Skeletal muscle cell (primary cell): ENCODE results near the genes PLTP and PCIF1.

- RRBS: 88% methylated on average over 2 of the region's 8 CpGs
These were observed 22.1 kb upstream of the WFDC2 start for GRCh38 chr20:45447512-45447869.

DNA sequence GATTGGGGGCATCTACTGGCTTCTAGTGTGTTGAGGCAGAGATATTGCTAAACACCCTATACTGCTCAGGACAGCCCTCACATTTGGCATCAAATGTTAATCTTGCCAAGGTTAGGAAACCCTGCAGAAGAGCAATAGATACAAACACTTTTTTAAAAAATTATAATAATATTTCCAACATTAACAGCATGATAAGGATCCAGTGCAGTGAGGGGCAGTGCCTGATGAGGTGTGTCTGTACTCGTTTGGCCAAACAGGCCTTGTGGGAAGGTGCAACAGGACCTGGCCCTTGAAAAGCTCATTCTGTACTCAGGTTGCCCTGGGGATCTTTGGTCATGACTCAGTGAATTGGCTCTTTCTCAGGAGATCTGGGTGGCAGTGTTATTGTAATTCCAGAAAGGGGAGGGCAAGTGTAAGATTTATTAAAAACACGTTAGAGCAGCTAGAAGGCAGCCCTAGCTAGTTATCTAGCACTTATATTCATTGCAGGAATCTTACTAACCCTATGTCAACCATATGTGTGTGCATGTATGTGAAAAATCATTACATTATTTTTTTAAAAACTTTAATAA lies 2.8 kb upstream of the SPINT3 start:
- RRBS: no CpG with 5 or more reads among the region's 2 CpGs

DNA sequence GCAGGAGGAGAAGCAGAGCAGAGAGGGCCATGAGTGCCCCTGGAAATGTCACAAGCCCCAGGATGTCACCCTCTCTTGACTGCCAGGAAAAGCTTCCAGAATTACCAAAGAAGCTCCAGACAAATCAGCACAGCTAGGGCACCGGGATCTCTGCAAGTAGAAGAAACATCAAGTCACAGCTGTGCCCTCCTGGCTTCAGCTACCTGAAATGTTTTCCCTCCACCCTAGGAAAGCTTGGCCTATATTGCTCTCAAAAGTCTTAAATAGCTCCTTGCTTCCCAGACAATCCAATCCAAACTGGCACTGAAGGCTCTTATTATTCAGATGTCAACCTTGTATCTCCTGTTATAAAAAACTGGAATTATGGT lies 17.4 kb downstream of the WFDC3 start:
- RRBS: no CpG with 5 or more reads among the region's 1 CpG

DNA sequence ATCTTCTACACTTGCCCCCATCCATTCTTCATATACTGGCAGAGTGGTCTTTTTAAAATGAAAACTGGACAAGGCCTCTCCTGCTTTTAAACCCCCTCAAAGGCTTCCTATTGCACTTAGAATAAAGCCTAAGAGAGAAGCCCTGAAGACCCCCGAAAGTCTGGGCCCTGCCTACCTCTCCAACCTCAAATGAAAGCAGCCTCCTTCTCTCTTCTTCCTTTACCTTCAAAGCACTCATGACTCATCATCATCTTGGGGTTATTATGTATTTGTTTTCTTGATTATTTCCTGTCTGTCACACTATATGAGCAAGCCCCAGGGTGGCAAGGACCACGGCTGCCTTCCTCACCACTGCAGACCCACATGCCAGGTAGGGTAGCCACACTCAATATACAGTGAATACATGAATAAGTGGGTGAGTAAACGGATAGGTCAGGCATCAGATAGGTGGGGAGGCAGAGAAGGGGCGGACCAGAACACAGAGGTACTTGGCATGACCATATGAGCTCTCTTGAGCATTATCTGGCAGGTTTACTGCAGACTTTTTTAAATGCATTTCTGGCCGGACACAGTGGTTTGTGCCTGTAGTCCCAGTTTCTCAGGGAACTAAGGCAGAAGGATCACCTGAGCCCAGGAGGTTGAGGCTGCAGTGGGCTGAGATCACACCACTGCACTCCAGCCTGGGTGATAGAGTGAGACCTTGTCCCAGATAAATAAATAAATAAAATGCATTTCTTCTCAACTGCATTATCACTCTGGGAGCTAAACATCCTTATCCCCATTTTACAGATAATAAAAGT lies 8.7 kb downstream of the WFDC3 start:
- RRBS: no CpG with 5 or more reads among the region's 5 CpGs

GRCh38 chr20:45817418-45818143 lies 5.1 kb downstream of the UBE2C start:
- RRBS: no CpG with 5 or more reads among the region's 8 CpGs

GRCh38 chr20:45828551-45828937 lies 1.4 kb upstream of the TNNC2 start:
- RRBS: no CpG with 5 or more reads among the region's 2 CpGs

GRCh38 chr20:45890088-45891130 lies 599 bp downstream of the NEURL2 start:
- RRBS: under 1% methylated on average over 20 of the region's 90 CpGs

DNA sequence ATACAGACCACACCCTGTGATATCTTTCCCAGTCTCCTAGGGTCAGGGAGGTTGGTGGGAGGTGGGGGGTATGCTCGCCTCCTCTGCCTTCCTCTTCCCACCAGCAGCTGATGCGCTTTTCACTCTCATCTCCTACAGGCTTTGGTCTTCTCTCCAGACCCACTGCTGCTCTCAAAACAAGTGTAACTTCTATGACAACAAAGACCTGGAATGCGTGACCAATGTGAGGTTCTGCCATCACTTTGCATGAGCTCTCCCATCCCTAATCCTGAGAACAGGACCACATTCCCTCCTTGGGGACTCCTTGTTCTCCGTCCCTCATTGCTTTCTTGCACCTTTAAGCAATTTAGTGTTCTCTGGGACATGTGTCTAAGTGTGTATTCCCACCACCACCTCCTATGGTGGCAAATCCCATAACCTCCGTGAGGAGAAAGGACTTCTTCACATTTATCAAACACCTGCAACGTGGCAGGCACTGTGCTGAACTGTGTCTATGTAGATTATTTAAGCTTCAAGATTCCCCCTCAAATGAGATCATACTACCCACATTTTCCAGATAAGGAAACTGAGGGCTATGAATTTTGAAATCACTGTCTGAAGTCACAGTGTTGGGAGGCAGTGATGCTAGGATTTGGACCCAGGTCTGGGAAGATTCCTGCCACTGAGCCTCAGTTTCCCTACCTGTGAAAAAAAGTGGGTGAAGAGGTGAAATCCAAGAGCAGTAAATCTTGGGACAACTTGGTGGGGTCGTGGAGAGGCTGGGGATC lies 2.9 kb downstream of the CTSA start:
- RRBS: no CpG with 5 or more reads among the region's 7 CpGs

- RRBS: no CpG with 5 or more reads among the region's 14 CpGs
These were observed 3.6 kb downstream of the CTSA start for GRCh38 chr20:45894617-45895167.

DNA sequence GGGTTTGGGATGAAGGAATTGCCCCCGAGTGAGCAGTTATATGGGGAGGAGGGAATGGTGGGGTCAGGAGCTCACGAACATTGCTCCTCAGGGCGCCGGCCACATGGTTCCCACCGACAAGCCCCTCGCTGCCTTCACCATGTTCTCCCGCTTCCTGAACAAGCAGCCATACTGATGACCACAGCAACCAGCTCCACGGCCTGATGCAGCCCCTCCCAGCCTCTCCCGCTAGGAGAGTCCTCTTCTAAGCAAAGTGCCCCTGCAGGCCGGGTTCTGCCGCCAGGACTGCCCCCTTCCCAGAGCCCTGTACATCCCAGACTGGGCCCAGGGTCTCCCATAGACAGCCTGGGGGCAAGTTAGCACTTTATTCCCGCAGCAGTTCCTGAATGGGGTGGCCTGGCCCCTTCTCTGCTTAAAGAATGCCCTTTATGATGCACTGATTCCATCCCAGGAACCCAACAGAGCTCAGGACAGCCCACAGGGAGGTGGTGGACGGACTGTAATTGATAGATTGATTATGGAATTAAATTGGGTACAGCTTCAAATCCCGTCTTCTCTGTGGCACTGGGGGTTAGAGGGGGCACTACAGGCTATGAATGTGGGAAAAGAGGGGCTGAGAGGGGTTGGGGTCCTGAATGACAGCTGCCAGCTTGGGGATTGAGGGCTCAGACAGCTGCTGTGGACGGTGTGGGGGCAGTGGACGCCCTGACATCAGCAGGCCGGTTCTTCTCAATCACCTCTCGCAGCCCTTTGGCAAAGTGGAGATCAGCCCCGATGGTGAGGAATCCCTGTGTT lies 7.3 kb downstream of the CTSA start:
- RRBS: no CpG with 5 or more reads among the region's 19 CpGs

DNA sequence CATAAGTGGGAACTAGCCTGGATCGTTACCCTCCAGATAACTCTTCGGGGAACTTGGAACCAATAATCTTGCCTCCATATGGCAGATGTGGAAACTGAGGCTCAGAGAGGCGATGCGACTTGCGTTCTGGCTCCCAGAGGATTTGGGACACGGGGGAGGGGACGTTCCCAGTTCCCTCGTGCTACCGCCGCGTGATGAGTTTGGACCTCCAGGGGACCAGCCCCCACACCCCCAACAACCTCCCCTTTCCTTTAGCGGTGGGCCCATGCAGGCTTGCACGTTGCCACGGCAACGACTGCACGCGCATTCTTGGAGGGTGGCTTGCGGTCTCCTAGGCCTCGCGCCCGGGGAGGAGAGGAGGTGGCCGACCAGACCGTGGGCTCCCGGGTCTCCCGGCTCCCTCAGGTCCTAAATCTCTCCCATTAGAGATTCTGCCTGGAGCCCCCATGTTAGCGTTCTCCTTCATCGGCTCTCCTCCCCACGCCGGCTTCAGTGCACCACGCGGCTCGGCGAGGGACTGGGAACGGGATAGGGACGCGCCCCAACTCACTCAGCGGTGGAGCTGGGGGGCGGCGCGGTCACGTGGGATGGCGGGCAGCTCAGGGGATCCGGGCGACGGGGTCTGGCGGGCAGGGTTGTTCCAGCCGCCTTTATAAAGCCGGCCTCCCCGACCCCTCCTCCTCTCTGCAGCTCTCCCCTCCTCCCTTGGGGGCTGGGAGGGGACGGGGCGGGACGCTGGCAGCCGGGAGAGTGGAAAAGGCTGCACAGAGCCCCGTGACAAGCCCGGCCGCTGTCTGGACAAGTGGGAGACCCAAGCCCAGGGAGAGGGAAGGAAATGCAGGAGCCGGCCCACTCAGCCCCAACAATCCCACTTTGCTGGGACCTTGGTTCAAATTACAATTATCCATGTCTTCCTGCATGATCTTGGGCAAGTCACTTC lies at the start of gene PLTP:
Gene PLTP, minus strand, starts transcription at position 627 of the 940 bp plus-strand sequence.
- RRBS: 4% methylated on average over 18 of the region's 57 CpGs

DNA sequence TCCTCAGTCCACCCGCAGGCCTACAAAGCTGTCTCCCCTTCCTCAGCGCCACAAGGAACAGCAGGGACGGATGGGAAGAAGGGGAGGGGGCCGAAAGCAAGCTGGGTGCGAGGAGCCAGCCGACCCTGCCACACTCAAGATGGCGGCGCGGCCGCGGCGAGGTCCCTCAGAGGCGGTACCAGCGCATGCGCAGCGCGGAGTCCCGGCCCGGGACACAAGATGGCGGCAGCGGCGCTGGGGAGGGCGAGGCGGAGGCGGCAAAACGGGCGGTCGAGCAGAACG lies at the start of gene PCIF1:
Gene PCIF1, plus strand, starts transcription at position 195 of the 282 bp plus-strand sequence.
- RRBS: no CpG with 5 or more reads among the region's 29 CpGs

- RRBS: 20% methylated on average over 14 of the region's 43 CpGs
These were observed 818 bp downstream of the ZNF335 start for GRCh38 chr20:45971092-45971678.

GRCh38 chr20:46200690-46201377 lies 82.7 kb downstream of the CD40 start:
- RRBS: 16% methylated on average over 16 of the region's 49 CpGs

- RRBS: 7% methylated on average over 11 of the region's 52 CpGs
These were observed 91.9 kb downstream of the CD40 start for GRCh38 chr20:46209975-46210493.

GRCh38 chr20:46348366-46348820 lies 15.8 kb downstream of the SLC35C2 start:
- RRBS: no CpG with 5 or more reads among the region's 13 CpGs

DNA sequence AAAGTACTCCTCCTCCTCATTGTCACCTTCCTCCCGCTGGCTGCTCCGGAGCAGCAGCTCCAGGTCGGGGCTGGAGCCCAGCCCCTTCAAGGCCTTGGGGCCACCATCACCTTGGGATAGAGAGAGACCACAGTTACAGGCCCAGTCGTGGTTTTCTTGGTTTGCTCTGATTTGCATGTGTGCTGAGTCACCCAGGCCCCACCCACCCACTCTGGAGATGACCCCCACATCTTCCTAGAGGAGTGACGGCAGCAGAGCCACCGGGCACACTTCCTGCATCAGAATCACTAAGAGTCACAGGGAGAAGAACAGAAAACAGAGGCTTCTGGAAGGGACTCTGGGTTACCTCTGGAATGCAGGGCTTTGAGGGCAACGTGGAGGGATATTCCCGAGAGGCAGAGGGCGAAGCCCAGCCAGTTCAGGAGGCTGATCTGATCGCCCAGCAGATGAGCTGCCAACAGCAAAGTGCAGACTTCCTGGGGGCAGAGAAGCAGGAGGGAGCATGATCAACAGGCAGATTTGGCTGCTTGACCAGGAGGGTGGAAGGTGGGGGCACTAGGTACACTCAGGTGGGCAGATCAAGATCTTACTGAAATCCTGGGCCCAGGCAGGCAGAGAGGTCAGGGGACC lies 13.7 kb downstream of the SLC35C2 start:
- RRBS: no CpG with 5 or more reads among the region's 10 CpGs

- RRBS: no CpG with 5 or more reads among the region's 5 CpGs
These were observed 886 bp upstream of the SLC35C2 start for GRCh38 chr20:46365032-46365590.

- RRBS: no CpG with 5 or more reads among the region's 10 CpGs
These were observed 993 bp downstream of the SLC2A10 start for GRCh38 chr20:46710423-46710861.